Mesenteric fat pad (tissue), 1 donor: ENCODE measurements around a stretch of chr1.

GRCh38 chr1:182002929-182003439, 58.5 kb downstream of the ZNF648 start:
- PRO-cap: no peak

GRCh38 chr1:182088026-182088755, 26.7 kb upstream of the ZNF648 start:
- PRO-cap: no peak

DNA sequence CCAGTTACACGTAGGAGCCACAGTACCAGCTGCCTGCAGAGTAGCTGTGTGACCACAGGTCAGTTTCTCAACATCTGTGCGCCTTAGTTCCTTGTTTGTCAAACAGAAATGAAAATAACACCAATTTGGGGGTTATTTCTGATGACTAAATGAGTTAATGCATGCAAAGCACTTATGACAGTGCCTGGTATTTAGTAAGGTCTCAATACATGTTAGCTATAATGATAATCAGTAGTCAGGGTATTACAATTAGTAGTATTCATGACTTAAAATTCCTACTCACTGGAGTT, 85.7 kb upstream of the ZNF648 start:
- PRO-cap: no peak

- PRO-cap: no peak
Measured at GRCh38 chr1:182169177-182169774, 107.8 kb upstream of the ZNF648 start.

- PRO-cap: no peak
Measured at GRCh38 chr1:182170582-182171123, 109.1 kb upstream of the ZNF648 start.

GRCh38 chr1:182181377-182181677, 119.8 kb upstream of the ZNF648 start:
- PRO-cap: no peak

- PRO-cap: no peak
Measured at GRCh38 chr1:182191846-182192247, 130.3 kb upstream of the ZNF648 start.

DNA sequence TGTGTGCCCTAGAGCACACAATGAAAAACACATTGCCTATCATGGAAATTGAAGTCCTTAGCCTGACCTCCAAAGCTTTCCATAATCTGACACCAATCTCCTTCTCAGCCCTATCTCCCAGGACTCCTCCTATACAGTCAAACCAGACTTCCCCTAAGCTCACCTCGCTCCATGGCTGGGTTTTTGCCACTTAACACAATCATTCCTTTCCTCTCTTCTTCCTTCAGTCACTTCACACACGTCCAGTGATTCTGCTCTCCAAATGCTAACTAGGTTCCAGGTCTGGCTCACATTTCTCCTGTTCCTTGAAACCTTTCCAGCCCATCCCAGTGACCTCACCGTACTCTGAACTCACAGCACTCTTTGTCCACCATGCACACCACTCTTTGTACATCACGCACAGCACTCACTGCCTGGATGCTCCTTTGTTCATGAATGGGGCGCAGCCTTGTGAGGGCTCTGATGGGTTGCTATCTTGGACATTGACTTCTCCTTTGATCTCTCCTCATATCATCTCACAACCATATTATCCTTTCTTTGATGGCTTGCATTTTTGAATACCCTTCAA, 98.4 kb downstream of the GLUL start:
- PRO-cap: no peak

DNA sequence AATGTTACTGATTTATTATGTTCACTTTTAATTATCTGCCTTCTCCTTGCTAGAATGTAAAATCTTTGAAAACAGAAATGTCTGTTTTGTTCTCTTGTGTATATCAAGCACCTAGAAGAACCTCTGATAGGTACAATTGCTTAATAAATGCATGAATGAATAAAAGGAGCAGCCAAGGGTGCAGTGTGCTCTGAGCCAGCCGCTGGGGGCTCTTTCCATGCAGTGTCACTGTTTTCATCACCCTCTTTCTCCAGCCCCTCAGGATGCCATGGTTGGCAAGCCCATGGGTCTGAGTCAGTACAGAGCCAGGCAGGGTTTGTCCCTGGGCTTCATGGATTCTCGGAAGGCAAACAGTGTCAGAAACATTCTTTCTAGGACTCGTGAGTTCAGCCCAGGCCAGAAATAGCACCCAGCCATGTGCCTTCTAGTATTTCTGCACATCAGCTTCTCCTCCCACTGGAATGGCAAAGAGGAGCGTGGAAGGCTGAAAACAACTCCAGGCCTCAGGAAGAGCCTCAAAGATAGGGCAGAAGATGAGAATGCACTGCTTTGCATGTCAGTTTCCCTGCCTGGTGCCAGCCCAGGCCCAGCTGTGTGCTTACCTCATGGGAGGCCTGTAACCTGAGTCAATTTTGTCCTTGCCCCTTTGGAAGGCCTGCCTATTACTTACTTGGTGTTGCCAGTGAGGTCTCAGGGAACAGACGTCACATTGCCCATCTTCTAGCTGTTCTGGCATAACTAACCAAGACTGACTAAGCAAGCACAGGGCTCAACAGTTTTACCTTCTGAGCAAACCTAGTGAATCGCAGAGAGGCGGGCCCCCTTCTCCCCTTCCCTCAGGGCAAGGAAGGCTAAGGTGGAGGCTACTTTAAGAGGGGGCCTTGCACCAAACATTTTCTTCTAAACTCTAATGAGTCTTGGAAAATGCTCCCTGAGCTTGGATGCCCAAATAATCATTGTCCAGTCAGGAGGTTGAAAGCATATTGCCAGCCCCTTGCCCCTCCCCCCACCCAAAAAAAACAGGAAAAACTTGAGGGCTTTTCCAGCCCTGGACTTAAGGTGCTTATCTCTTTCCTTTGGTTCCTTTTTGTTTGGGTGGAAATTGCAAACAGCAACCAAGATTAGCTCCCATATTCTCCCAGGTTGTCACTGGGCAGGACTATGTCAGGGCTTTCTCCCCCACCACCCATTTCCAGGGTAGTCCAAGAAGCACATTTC, 42.4 kb downstream of the GLUL start:
- PRO-cap: no peak

DNA sequence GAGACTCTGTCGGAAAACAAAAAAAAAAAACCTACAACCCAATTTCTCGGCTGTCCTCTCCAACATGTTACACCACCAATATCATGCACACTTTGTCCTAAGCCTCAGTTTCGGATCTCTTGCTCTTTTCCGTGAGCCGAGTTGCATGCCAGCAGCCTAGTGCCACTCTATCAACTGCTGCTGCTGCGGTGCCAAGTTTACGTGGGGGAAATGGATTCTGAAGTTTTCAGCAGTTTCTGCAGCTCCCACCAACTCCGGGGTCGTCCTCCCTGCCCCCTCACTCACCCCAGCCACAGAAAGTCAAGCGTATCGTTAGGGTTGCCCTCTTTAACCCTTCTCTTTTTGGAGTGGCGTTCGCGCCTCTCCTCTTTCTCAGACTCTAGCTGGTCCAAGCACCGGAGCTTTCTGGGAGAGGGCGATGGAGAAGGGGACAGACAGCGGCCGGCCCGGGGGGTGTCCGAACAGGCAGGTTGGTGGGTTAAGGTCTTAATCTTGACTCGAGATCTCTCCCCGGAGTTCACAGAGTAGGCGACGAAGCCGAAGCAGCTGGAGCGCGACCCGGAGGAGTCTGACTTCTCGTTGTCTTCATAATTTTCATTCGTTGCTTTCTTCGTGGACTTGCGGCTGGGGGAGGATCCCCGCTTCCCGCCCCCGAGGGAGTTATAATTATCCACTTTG, 1.2 kb downstream of the GLUL start:
- PRO-cap: no peak

GRCh38 chr1:182396633-182397185, 3.8 kb downstream of the TEDDM1 start:
- PRO-cap: no peak

DNA sequence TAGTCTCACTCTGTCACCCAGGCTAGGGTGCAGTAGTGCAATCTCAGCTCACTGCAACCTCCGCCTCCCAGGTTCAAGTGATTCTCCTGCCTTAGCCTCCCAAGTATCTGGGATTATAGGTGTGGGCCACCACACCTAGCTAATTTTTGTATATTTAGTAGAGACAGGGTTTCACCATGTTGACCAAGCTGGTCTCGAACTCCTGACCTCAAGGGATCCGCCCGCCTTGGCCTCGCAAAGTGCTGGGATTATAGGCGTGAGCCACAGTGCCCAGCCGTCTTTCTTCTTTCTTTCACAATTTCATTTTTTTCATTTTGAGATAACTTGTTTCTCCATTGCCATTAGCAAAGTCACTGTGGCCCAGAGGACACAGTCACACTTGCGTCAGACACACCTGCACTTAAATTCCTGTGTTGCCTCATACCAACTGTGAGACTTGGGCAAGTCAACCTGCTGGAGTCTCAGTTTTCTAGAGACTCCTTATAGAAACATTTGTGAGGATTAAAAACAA, 2.8 kb downstream of the TEDDM1 start:
- PRO-cap: no peak

GRCh38 chr1:182602384-182603683, 1.4 kb downstream of the RGS16 start:
- PRO-cap: no peak

DNA sequence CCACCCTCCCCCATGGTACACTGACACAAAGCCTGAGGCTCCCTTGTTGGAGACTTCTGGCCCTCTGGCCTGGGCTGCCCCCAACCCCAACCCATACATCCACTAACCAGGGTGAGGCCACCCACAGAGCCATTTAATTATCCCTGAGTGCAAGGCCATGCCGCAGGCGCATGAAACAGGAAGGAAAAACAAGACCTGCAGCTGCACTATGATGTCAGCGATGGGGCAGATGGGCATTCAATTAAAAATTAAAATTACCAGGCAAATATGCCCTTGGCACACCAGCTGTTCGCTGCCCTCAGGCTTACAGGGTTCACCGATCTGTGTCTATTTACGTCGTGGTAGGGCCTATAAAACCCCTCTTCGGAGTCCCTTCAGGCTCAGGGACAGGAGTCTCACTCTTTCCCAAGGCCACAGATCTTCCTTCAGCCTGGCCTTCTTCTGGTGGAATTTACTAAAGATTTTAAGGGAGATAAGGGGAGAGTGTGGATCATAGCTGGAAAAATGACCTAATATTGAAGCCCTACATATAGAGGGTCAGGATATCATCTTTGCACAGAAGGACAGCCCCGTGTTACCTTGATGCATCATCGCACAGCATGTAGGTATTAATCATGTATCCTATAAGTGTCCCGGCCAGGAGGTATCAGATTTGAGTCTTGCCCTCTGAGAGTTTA, 29.6 kb upstream of the RGS16 start:
- PRO-cap: no peak

DNA sequence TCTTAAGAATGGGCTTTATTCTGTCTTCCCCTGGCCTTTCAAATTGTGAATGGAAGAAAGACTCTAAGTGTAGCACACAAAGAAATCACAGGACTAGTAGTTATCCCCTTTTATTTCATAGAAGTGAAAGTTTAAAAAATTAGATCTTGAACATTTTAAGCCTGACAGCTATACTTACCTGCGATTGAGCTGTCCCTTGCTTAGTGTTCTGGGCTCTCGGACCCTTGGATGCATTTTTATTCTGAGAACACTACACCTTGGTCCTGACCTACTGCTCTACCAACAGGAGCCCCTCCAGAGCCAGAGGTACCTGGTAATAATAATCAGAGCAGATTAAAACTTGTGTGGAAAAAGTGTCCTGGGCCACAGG, 14.8 kb downstream of the NPL start:
- PRO-cap: no peak

GRCh38 chr1:182878749-182879584, 39.8 kb downstream of the DHX9 start:
- PRO-cap: no peak

DNA sequence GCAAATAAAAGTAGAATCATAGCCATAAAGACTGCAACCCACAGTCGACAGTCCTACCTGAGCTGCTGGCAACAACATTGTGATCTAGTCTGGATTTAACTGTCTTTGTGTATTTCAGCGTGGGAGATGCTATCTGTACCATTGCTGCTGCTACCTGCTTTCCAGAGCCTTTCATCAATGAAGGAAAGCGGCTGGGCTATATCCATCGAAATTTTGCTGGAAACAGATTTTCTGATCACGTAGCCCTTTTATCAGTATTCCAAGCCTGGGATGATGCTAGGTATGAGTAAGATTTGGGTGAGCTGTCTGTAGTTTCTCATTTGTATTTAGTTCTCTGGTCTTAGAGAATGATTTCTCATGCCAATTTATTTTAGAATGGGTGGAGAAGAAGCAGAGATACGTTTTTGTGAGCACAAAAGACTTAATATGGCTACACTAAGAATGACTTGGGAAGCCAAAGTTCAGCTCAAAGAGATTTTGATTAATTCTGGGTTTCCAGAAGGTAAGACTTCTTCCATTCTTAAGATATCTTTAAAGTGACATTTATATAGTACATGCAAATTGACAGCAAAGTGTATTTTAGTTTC, 42.1 kb downstream of the DHX9 start:
- PRO-cap: no peak

DNA sequence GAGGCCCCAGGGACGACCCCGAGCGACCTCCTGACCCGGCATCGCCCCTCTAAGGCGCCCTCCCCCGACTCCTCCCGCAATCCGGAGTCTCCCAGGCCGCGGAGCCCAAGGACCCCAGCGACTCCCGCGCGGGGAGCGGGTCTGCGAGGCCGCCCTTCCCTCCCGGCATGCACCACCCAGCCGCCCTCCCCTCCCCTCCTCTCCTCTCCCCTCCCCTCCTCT, 405 bp upstream of the LAMC1 start:
- PRO-cap: bidirectional peak, plus-strand start outside the sequence, minus-strand start at position 143 of the sequence

GRCh38 chr1:183209585-183210004, 23.5 kb downstream of the LAMC2 start:
- PRO-cap: no peak

GRCh38 chr1:183243608-183244259, 57.7 kb downstream of the LAMC2 start:
- PRO-cap: no peak